Spleen (tissue), 7 donors: ENCODE measurements around the gene PRLR.

DNA sequence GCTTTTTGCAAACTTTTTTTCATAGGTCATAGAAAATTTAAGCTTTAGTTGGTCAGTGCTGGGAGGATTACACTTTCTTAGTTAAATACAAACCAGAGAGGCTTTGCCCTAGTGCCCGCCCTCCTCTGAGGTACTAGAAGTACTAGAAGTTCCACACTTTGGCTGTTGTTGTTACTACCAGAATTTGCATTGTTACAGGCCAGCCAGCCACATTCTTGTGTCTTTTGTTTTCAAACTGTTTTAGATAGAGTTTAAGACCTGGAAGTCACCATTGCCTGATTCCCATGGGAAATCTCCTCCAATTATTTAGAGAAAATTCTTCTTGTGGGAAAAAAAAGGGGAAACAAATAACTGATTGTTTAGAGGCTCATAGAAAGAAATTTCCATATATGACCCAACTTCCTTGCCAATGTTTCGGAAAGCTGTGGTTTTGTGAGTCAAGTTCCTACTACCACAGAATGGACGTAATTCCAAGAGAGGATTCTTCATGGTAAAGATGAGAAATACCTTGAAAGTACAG is 252.3 kb downstream of the GOLPH3 start:
- PRO-cap, 4 experiments, result no peak in any of the 4 experiments
- RAMPAGE, long total RNA, 4 experiments, result no peak in any of the 4 experiments

DNA sequence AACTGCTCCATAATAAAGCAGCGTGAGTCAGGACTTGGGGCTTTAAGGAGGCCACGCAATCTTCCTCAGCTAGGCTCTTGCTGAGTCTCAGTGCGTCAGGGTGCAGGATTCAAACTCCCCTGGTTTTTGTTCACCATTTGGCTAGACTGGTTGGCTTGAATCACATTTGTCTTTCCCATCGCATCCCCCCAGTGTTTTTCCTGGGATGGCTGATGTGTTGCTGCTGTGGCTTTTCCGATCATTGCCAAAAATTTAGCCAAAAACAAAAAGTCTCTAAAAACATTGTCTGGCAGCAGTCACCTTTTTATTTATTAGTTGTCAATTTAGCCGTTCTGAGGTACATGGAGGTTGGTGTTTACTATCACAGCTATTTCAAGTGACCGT is 102.5 kb downstream of the GOLPH3 start:
- PRO-cap, 4 experiments, result no peak in any of the 4 experiments
- RAMPAGE, long total RNA, 4 experiments, result no peak in any of the 4 experiments

DNA sequence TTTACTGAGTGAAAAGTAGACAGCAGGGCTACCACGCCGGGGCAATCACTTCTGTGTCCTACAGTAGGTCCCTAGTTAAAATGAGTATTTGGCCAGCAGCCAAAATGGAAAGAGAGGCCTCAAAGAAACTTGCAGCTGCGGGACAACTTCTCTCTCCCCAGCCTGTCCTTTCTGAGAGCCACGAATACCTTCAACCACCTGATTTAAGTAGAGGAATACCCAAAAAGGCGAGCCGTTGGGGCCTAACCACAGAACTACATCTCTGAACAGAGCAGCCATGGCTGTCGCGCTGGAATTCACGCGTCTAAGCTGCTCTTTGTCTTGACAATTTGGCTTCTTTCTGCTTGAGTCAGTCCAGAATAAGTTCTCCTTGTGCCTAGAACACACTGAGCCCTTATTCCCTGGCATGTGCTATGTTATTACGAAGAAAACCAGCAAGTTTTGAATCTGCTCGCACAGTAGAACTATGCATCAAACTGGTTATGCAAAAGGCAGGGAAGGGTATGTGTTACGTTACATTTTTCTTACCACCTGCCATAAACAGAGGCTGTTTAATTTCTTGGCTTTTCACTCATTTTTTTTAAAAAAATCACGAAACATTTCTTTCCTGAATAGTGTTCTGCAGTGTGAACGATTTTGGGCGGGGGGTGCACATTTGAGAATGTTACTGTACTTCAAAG is 43.9 kb upstream of the GOLPH3 start:
- PRO-cap, 4 experiments, result no peak in any of the 4 experiments
- RAMPAGE, long total RNA, 4 experiments, result no peak in any of the 4 experiments

DNA sequence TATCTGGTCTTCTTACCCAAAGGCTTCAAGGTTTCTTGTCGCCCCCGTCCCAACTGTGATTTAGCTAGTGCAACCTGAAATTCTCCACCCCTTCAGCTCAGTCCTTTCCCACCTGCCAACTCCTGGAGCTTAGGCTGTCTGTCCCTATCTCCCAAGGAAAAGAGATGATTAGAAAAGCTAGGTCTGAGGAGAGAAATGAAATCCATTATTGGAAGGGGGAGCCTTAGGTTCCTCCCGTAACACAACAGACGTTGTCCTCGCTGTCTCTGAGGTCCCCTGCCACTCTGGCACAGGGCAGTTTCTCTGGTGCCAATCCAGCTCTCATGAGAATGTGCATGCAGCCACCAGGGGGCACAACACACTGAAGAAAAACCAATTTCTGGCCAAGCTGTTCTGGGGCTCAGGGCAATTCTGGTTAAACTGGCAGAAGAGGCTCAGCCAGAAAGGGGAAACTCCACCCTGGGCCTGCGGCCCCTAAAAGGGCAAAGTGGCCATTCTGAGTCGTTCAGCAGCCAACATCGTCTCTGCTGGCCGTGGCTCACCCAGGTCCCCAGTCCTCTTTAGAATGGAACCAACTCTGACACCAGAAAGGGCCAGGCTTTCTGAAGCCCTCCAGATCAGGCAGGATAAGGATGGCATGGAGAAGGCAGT is 58.3 kb upstream of the GOLPH3 start:
- PRO-cap, 4 experiments, result no peak in any of the 4 experiments
- RAMPAGE, long total RNA, 4 experiments, result no peak in any of the 4 experiments

DNA sequence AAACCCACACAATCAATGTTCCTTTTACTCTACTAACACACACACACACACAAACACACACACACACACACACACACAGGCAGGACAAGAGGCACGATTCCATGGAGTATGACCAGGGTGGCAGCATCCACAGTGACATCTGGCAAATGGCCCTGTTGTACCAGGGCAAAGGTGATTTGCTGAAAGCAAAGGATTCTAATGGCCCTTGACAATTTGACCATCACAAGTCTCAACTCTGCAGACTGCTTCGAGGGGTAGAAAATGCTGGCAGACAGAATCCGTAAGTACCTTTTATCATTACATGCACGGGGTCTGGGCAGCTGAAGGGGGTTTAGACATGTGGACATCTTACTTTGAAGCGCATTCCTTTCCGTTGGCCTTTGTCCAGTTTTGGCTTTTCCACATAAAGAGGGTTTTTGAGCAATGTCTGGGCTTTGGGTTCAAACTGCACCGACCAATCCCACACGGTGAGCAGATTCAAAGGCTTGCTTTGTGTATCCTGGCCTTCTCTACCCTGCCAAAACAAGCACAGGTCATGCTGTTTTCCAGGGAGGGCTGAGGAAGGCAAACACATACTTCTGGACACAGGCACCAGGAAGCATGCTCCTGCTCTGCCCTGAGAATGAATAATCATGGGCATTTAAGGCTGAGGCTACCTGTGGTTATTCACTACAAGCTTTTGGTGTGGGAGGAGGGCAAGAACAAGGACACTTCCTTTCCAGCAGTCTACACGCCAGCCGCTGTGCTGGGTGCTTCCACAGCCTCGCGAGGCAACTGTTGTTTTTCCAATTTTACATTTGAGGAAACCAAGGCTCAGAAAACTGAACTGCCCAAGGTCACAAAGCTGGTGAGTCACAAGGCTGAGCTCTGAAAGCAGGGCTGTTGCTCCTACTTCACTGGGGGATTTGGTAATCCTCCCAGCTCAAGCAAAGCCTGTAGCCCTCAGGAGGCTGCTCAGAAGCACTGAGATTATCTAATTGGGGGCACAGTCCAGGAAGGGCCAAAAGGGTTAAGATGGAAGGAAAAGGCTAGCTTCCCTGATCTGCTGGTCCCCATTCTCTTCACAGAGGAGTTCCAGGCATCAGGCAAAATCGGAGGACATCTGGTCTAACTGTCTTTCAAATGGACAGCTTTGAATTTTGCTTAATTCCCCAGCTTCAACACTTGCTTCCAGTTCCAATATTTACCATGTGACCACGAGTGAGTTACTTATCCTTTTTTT is 59.7 kb upstream of the GOLPH3 start:
- PRO-cap, 4 experiments, result no peak in any of the 4 experiments
- RAMPAGE, long total RNA, 4 experiments, result no peak in any of the 4 experiments

- PRO-cap, 4 experiments, result no peak in any of the 4 experiments
- RAMPAGE, long total RNA, 4 experiments, result no peak in any of the 4 experiments
These were observed 66.7 kb upstream of the GOLPH3 start for GRCh38 chr5:32240728-32241356.

- PRO-cap, 4 experiments, result no peak in any of the 4 experiments
- RAMPAGE, long total RNA, 4 experiments, result no peak in any of the 4 experiments
These were observed 18.9 kb upstream of the MTMR12 start for GRCh38 chr5:32331630-32332052.

GRCh38 chr5:33230459-33231199 is 210.1 kb upstream of the TARS1 start:
- PRO-cap, 4 experiments, result peak in 1 of 4 experiments; most common minus-strand start chr5:33230761 (in 1)
- RAMPAGE, long total RNA, 4 experiments, result no peak in any of the 4 experiments

GRCh38 chr5:33888652-33889094 is 3.1 kb downstream of the ADAMTS12 start:
- PRO-cap, 4 experiments, result no peak in any of the 4 experiments
- RAMPAGE, long total RNA, 4 experiments, result no peak in any of the 4 experiments

GRCh38 chr5:33997300-33997589 is 10.6 kb downstream of the AMACR start:
- PRO-cap, 4 experiments, result no peak in any of the 4 experiments
- RAMPAGE, long total RNA, 4 experiments, result no peak in any of the 4 experiments

- PRO-cap, 4 experiments, result no peak in any of the 4 experiments
- RAMPAGE, long total RNA, 4 experiments, result no peak in any of the 4 experiments
These were observed 126.2 kb upstream of the RAI14 start for GRCh38 chr5:34529992-34530281.

DNA sequence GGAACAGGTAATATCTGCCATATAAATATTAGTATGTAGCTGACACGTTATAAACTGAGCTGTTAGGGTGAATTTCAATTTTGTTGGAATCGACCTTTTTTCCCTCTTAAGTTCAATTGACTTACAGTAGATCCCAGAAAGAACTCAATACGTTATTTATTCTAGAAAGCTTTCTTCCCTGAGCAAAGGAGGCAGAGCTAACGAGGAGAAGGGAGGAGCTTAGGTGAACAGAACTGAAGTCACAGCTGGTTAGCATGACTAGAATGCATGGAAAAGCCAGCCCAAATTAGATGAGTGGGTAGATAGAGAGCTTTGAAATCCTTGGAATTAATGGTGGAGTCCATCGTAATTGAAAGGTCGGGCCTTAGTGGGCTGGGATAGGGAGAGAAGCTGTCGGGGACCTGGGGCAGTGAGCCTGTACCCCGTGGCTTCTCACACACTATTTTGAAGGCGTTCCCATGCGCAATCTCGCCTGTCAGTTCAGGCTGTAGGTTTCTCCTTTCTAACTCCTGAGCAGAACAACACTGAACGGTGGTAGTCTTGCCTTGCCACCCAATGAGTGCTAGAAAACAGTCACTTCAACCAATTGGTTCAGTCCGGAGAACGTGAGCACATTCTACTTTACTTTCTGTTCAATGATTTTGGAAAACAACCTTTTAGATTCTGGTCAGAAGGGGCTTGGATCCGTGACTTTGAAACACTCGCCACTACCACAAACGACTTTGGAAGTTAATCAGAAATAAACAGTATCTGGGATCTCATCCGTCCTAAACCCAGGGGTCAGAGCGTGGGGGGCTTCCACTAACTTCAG is 736 bp upstream of the RAI14 start:
- PRO-cap, 4 experiments, result peak in 4 of 4 experiments; most common plus-strand start position 367 of the sequence (in 2); most common minus-strand start position 561 of the sequence (in 3)
- RAMPAGE, long total RNA, 4 experiments, result no peak in any of the 4 experiments

- PRO-cap, 4 experiments, result no peak in any of the 4 experiments
- RAMPAGE, long total RNA, 4 experiments, result no peak in any of the 4 experiments
These were observed 1.1 kb downstream of the RAI14 start for GRCh38 chr5:34657382-34657515.

- PRO-cap, 4 experiments, result no peak in any of the 4 experiments
- RAMPAGE, long total RNA, 4 experiments, result no peak in any of the 4 experiments
These were observed 18.1 kb downstream of the RAI14 start for GRCh38 chr5:34674254-34674657.

DNA sequence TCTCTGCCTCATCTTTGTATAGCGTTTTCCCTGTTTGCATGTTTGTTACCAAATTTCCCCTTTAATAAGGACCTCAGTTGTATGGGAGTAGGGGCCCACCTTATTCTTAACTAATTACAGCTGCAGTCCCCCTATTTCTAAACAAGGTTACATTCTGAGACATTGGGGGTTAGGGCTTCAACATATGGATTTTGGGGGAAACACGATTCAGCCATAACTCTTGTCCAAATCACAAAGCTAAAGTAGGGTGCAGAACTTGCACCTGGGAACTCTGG is 43.3 kb downstream of the RAI14 start:
- PRO-cap, 4 experiments, result no peak in any of the 4 experiments
- RAMPAGE, long total RNA, 4 experiments, result no peak in any of the 4 experiments

DNA sequence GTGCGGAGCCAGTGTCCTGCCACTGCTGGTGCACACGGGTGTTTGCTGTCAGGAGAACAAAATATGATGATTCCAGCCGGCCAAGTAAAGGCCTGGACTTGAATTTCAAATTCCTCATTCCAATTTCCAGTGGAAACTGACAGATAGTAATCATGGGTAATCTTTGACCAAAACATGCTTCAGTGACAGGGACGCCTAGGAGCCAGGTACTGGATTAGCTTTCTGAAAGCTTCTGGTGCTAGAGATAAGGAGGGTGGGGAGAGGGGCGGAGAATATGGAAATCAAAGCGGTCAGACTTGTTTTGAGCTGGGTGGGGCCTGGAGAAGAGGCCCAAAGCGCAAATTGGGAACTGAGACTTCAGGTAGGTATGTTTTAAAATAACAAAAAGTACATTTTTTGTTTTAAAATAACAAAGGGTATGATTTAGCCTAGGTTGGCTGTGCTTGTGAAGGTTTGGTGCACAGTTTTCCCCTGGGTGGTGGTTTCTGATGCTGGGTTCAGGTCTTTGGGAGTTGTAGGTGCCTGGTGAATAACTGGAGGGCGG is 43.7 kb downstream of the RAI14 start:
- PRO-cap, 4 experiments, result no peak in any of the 4 experiments
- RAMPAGE, long total RNA, 4 experiments, result no peak in any of the 4 experiments

DNA sequence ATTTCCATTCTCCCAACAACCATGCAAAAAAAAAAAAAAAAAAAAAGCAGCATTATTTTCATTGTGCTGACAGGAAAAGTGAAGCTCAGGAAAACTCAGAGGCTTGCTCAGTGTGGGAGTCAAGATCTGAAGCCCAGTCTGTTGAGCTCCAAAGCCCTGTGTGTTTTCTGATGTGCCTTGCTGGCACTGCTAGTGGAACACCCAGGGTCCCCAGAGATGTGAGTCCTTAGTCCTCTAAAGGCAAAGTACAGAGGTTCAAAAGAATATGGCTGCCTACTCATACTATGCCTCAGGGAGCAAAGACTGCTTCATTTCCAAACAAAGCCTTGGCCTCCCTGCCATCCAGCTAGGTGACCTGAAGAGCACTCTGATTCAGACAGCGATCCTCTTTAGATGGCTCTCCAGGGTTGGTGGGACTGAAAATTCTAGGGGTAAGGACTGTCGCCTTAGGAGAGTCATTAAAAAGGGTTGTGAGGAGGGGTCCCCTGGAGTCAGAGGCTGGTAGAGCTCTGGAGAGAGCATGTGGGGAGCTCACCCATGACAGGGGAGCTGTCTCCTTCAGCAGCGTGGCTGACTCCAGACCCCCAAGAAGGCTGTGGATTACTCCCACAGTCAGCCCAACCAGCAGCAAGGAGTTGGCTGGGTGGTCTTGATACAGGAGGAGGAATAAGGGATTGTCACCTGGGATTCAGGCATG is 1.9 kb downstream of the PRLR start:
- PRO-cap, 4 experiments, result no peak in any of the 4 experiments
- RAMPAGE, long total RNA, 4 experiments, result no peak in any of the 4 experiments

DNA sequence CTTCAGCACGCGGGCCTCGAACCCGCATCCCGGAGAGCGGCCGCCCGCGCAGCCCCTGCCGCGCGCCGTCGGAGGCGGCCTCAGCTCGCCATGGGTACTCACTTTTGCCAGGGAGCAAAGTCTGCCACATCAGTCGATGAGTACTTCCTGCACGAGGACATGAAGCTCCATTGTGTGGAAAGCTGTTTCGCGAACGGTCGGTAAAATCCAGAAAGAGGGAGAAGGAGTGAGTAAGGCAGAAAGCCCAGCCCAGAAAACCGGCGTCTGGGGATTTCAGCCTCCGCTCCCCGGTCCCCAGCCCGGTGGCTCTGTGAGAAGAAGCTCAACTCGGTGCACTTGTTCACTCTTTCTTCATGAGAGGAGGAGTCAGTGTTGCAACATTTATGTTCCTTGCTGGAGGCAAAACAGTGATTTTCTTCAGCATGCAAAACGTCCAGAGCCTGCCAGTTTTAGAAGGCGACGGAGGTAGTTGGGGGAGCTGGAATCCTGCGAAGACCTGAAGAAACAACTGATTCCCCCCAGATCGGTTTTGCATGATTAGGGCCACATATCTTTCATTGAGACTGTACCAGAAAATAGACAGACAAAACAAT is at the start of gene PRLR:
Gene PRLR, minus strand, starts transcription at position 322 of the 593 bp plus-strand sequence.
- PRO-cap, 4 experiments, result no peak in any of the 4 experiments
- RAMPAGE, long total RNA, 4 experiments, result no peak in any of the 4 experiments

DNA sequence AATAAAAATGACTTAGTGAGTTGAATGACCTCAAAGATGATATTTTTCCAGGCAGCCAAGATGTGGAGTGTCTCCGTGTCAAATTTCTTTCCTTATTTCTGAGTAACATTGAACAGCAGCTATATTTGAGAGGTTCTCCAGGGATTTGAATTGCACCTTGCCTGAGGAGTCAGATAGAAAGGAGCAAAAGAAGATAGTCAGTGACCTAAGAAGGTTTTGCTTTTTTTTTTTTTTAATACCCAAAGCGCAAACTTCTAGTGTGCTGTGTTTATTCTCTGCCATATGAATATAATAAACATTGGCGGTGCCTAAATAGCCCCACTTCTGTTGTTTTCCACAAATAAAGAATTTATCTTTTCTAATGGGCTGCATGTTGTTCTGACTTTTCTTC is 467 bp upstream of the PRLR start:
- PRO-cap, 4 experiments, result no peak in any of the 4 experiments
- RAMPAGE, long total RNA, 4 experiments, result no peak in any of the 4 experiments

DNA sequence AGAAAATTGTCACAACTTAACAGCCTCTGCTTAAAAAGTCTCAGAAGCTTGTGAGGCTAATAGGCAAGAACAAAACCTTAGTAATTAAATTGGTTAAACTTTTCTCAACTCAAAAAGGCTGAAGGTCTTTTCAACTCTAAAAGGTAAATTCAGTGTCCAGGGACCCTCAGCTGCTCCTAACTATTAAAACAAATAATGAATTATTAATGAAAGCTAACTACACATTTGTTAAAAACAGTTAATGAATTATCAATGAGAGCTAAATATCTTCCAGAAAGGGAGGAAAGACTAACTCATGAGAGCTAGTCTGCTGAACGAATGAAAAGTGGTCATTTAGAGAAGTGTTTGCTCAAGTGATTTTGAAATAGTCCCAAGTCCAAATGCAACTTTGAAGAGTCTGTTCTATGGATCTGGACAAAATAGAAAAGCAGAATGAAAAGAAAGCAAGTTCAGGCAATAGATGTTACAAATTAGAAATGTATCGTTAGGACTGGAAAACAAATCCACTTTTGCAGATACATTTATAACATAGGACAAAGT is 133.9 kb upstream of the SPEF2 start:
- PRO-cap, 4 experiments, result no peak in any of the 4 experiments
- RAMPAGE, long total RNA, 4 experiments, result no peak in any of the 4 experiments